AG04450 (cell line): ENCODE measurements around a stretch of chr15.

DNA sequence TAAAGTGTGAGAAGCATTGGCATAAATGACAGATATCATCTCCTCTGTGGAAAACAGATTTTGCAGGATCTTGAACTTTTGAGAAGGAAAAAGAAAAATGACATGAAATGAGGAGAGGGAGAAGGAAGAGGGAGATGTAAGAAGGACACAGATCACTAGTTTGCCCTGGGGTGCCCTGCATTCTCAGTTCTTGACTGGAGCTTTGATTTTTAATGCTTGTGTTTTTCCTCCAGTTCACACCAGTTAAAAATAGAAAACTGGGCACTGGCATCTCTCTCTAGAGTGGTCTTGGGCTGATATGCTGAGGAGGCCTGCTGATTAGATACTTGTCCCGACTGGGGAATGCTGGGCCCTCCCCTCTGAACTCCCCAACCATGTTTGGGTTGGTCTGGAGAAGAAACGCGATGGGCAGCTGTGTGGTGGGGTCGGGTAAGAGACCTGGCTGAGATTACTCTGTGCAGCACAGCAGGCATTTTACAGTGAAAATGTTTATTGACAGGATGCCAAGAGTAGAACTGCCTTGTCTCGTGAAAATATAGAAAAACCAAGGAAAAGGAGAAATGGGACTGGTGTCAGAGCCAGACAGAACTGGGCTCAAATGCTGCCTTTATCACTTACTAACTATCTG lies 1.5 kb upstream of the ACTC1 start:
- CAGE, long polyA plus RNA: no peak
- RRBS: no CpG with 5 or more reads among the region's 5 CpGs

DNA sequence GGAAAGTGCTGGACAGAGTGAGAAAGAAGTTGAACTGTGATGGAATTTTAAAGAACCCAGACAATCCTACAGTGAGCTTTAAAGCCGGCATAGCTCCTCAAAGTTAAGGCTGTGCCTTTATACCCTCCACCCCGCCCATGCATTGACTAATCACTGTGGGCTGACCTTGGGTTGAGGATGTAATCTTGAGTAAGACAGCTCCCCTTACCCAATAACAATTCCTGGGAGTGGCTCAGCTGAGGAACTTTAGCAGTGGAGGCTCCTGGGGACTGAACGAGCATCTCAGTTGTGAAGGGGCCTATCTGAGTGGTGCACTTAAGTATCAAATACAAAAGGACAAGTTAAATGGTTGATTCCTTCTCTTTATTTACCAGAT lies 35.7 kb upstream of the ZNF770 start:
- CAGE, long polyA plus RNA: no peak
- RRBS: no CpG with 5 or more reads among the region's 3 CpGs

DNA sequence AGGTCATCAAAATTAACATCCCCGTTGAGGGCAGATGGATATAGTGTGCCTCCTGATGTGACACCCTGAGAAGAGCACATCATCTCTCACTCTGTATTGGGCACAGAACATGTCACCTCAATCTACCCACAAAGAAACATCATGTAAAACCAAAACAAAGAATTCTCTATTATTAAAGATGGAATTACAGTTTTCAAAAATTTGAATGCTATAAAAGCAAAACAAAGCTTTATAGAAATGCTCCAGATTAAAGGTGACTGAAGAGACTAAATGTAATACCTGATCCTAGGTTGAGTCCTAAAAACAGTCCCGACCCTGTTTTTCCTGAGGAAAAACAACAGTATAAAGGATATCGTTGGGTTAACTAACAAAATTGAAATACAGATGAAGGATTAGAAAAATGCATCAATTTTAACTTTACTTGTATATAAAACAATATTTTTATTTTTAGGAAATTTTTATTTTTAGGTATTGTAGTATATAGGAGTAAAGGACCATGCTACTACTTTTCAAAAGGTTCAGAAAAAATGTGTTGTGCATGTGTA lies 222.2 kb upstream of the NANOGP8 start:
- CAGE, long polyA plus RNA: no peak
- RRBS: no CpG with 5 or more reads among the region's 3 CpGs

- CAGE, long polyA plus RNA: no peak
- RRBS: no CpG with 5 or more reads among the region's 5 CpGs
These were observed 212.3 kb downstream of the CDIN1 start for GRCh38 chr15:36791775-36792168.

DNA sequence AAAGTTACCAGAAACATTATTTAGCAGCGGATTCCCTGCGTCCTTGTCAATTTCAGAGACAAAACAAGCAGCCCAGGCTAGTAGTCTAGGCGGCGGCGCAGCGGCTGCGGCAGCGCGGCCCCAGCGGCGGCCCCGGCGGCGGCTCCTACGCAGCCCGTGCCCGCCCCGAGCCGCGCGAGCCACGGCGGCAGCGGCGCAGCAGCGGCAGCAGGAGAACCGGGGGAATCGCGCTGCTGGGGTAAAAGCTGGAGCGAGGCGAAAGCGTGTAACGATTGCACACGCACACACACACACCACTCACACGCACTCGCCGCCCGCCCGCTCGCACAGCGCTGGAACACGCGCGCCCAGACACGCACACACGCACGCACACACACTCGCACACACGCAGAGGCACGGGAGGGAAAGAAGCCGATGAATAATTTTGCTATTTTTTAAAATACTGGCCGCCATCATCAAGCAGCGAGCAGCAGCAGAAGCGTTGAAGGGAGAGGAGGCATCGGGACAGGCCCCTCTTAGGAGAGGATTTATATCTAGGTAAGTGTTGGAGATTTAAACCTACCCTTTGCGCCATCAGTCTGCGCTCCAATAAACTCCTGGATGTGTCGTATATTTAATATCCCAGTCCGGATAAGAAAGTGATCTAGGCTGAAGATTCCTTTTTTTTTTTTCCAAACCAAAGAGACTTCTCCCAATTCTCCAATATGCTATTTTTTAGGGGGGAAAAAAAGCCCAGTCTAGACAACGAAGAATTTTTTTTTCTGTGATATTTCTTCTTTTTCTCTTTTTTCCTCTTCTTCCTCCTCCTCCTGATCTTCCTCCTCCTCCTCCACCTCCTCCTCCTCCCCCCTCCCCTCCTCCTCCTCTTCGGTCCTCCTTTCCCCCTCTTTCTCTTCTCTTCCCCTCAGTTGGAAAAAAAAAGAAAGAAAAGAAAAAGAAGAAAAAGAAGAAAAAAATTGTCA lies 1.2 kb downstream of the MEIS2 start:
- CAGE, long polyA plus RNA: start-site peak on the minus strand centred at position 843 of the sequence, 119 bp wide, 17 and 14 reads in 2 replicates
- RRBS: under 1% methylated on average over 12 of the region's 61 CpGs

DNA sequence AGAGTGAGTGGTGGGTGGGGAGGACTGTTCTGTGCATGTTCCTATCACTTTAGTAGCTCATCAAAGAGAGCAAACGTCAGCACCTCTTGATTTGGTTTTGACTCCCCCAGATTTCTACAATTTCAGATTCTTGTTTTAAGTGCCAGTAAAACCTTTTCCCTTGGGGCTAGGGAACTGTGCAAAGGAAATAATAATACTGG lies 60.3 kb downstream of the TMCO5A start:
- CAGE, long polyA plus RNA: no peak
- RRBS: no CpG with 5 or more reads among the region's 1 CpG

- CAGE, long polyA plus RNA: no peak
- RRBS: 3% methylated on average over 28 of the region's 62 CpGs
These were observed 138.4 kb downstream of the TMCO5A start for GRCh38 chr15:38072510-38073476.

DNA sequence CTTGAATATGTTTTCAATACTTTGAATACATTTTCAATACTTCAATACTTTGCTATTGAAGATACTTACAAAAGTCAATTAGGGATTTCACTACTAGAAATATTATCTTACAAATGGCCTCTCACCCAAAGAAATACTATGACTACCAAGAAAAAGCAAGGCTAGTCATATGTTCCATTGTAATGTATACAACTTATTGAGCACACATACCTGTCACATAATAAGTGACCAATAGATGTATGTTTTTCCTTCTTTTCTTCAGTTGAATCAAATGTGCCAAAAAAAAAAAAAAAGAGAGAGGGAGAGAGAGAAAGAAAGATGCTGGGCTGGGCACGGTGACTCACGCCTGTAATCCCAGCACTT lies 157.2 kb downstream of the TMCO5A start:
- CAGE, long polyA plus RNA: no peak
- RRBS: no CpG with 5 or more reads among the region's 2 CpGs

DNA sequence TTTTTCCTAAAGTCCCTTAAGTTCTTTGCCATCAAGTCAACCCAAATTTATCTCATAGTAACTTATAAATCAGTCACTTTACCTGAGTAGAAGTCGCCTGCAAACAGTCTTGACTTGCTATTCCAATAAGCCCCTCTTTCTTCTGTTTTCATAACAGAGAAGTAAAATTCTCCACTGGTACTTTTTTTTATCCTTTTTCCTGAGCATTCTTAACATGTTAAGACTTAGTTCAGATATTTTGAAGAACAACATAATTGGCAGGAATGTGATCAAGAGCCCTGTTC lies 42.9 kb upstream of the SPRED1 start:
- CAGE, long polyA plus RNA: no peak
- RRBS: no CpG with 5 or more reads among the region's 1 CpG

GRCh38 chr15:38216823-38217325 lies 35.8 kb upstream of the SPRED1 start:
- CAGE, long polyA plus RNA: no peak
- RRBS: no CpG with 5 or more reads among the region's 3 CpGs

GRCh38 chr15:38264173-38264980 lies 11.7 kb downstream of the SPRED1 start:
- CAGE, long polyA plus RNA: no peak
- RRBS: no CpG with 5 or more reads among the region's 4 CpGs

GRCh38 chr15:38377784-38378385 lies 76.0 kb upstream of the FAM98B start:
- CAGE, long polyA plus RNA: no peak
- RRBS: no CpG with 5 or more reads among the region's 5 CpGs

- CAGE, long polyA plus RNA: no peak
- RRBS: no CpG with 5 or more reads among the region's 13 CpGs
These were observed 6.8 kb downstream of the RASGRP1 start for GRCh38 chr15:38557704-38558377.

DNA sequence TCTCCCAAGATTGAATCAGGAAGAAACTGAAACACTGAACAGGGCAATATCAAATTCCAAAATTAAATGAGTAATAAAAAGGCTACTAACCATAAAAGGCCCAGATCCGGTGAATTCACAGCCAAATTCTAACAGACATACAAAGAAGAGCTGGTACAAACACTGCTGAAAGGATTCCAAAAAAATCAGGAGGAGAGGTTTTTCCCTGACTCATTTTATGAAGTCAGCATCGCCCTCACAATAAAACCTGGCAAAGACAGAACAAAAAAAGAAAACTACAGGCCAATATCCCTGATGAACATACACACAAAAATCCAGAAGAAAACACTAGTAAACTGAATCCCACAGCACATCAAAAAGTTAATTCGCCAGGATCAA lies 462.3 kb upstream of the THBS1 start:
- CAGE, long polyA plus RNA: start-site peak on the minus strand centred at position 179 of the sequence, 33 bp wide, 24 and 10 reads in 2 replicates
- RRBS: no CpG with 5 or more reads among the region's 3 CpGs

DNA sequence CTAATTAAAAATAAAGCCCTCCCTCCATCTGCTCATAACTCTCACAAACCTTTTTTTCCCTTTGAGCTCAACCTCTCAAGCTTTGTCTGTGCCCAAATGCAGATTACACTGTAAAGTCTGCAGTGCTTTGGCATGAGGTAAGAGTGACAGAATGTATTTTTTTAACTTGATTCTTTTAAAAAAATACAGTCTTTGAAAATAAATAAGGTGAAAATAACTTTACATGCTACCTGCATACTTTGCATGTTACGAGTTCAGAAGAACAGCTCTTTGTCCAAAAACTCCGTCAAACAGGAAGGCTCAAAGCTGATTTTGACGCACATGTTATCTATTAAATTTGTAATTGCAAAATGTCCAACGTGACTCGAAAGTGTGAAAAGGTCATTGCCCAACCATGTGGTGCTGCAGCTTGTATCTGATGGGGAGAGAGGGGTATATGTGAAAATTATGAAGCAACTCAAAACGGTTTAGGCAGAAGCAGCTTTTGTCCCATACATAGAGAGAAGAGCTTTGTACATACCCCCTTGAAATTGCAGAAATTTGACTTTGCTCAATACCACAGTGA lies 254.1 kb upstream of the THBS1 start:
- CAGE, long polyA plus RNA: no peak
- RRBS: no CpG with 5 or more reads among the region's 6 CpGs

DNA sequence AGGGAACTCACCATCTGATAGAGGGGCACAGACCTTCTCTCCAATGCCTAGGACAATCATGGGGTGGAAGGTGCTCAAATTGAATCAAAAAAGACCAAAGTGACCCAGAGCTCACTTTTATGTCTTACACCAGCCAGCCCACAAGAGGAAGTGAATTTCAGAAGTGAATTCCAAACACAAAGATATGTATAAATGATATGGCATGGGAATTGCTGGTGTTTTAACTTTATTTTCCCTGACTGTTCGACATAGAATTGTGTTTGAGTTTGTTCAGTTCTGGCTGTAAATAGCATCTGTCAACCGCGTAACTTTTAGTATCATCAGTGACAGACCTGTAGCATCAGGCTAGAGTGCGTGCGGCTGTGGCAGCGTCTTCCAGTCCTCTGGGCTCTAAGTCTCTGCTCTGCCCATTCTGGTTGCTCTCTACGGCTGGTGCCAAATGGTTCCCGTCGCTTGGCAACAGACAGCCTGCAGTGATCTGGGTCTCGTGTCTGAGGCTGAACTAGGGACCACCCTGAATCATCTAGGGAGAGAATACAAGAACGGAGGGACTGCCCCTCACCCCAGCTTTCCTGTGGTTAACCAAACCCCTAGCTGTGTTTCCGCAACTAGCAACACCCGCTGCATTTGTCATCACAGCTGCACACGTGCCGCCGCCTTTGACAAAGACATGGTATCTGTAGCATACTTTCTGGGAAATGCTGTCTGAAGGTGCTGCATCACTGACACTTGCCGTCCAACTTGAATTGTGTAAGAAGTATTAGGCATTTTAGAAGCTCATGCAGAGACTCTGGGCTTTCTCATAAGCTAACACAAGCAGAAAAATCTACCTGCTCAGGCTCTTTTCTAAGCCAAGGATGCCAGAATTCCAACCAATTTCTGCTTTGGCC lies 153.9 kb upstream of the THBS1 start:
- CAGE, long polyA plus RNA: no peak
- RRBS: no CpG with 5 or more reads among the region's 17 CpGs

DNA sequence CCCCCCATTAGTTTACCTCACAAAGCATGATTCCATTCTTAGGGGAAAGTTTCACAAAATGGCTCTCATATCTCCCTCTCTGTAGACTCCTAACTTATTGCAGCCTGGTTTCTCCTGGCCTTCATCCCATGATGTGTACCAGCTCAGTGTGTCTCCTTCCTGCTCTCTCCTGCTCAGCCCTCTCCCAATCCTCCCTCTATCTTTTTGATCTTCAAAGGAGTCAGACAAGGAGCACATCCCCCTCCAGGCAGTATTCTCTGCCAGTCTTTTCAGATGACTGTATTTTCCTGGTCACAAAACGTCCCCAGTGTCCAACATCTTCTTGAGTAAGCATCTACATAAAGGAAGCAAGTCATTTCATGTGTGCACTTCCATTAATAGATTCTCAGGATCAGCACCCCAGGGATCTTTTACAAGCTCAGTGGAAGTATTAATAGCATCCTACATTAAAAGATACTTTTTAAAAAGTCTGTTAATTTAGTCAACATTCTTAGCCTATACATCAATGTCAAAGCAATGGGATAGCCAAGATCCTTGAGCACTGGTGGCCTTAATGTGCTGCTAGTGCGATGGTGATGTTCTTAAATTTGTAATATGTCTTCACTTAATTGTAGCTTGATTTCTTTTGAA lies 148.8 kb upstream of the THBS1 start:
- CAGE, long polyA plus RNA: no peak
- RRBS: no CpG with 5 or more reads among the region's 2 CpGs

- CAGE, long polyA plus RNA: no peak
- RRBS: no CpG with 5 or more reads among the region's 17 CpGs
These were observed 107.9 kb upstream of the THBS1 start for GRCh38 chr15:39472464-39473808.

- CAGE, long polyA plus RNA: no peak
- RRBS: no CpG with 5 or more reads among the region's 28 CpGs
These were observed 1.4 kb downstream of the THBS1 start for GRCh38 chr15:39582125-39582864.

- CAGE, long polyA plus RNA: no peak
- RRBS: no CpG with 5 or more reads among the region's 9 CpGs
These were observed 13.3 kb downstream of the THBS1 start for GRCh38 chr15:39593993-39594826.